T-cell (primary cell): ENCODE results near the genes ANKFY1, GLTPD2 and PLD2.

DNA sequence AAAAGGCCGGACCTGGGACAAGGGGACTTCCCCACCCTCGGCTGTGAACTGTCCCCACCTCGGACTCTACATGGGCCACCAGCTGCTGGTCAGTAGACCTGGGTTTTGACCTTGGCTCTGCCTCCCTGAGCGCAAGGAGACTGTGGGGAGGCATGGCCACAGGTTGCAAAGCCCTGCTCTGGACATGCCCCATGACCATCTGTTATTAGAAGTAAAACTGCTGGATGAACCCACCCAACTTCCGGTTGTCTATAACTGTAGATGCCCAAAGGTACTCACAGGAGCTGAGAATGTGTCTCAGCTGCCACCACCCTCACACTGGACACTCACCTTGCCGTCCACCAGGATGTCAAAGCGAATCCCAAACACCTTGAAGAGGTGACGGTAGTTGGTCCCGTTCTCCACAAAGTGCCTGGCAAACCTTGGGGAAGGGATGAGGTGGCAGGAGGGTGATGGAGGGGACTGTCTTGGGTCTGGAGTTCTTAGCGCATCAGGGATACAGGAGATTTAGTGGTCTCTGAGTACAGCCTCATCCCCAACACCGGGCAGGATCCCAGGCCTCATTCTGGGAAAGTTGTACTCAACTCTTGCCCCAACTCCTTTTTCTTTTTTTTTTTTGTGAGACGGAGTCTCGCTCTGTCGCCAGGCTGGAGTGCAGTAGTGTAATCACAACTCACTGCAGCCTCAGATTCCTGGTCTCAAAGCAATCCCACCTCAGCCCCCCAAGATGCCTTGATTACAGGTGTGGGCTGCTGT, 5.9 kb upstream of the CAMKK1 start:
- PRO-cap, 7 experiments = no peak in any of the 7 experiments

DNA sequence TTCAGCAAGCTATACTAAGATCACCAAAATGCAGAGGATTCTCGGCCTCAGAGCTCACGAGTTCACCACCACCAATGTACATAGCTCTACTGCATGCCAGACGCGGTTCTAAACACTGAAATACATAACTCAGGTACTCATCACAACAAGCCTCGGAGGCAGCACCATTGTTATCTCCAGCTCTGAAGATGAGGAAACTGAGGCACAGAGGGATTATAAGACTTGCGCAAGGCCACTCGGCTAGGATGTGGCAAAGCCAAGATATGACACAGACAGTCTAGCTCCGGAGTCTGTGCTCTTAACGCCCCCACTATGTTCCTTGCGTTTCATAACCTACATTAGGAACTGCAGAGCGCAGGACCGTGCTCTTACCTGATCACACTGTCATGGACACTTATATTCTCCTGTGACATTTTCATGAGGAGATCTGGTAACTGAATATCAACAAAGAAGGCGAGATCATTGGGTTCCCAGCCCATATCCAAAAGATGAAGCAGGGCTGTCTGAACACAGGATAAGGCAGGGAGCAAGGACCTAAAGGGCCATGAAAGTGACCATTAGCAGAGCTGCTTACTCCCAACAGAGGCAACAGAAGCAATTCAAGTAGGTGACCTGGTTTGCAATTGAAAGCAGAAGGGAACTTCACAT, 85.1 kb downstream of the ZZEF1 start:
- PRO-cap, 7 experiments = no peak in any of the 7 experiments

DNA sequence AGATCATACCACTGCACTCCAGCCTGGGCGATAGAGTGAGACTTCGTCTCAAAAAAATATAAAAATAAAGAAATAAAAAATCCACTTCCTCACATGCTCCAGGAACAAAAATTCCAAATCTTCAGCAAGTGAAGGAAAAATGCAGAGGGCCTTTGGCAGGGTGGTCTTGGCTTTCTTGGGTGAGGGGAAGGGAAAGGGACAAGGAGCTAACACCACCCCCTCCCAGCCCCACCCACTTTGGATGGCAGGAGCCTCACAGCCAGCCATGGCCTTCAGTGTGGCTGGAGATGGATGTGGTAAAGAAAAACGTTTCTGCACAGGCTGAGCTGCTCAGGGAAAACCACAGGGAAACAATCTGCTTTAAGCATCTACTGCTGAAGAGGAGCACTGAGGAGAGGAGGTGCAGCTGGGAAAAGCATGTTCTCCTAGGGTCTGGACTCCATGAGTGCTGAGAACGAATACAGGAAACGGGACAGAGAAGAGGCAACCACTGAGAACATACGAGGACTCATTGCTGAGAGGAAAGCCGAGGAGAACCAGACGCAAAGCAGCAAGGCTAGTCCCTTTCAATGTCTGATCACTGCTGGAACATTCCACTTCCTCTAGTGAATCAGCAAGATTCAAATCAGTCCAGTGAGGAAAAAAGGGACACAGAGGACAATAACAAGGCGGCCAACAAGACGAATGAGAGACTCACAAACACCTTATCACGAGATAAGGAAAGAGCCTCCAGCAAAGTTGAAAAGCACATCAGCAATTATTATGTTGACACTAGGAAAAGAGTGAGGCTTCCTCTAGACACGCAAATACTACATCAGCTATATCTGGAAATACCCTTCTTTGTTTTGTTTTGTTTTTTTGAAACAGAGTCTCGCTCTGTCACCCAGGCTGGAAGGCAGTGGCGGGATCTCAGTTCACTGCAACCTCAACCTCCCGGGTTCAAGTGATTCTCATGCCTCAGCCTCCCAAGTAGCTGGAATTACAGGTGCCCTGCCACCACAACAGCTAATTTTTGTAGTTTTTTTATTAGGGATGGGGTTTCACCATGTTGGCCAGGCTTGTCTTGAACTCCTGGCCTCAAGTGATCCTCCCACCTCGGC, 41.7 kb downstream of the ZZEF1 start:
- PRO-cap, 7 experiments = peak in 1 of 7 experiments; most common plus-strand start position 511 of the sequence (in 1)

DNA sequence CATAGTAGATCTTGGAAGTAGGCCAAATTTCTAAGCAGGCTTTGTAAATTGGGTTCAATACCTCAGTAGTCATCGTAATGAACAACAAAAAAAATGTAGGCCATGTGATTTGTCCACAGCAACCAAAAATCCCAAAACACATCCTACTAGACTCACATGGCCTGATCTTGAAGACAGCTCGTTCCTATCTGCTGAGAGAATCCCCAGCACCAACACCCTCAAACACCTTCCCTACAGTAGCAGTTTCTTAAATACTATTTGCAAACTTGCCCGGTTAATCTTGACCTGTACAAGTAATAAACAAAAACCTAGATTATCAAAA, 43.6 kb downstream of the ANKFY1 start:
- PRO-cap, 7 experiments = no peak in any of the 7 experiments

GRCh38 chr17:4234328-4234976, 29.3 kb downstream of the ANKFY1 start:
- PRO-cap, 7 experiments = no peak in any of the 7 experiments

GRCh38 chr17:4263151-4264407, at the start of gene ANKFY1:
Gene ANKFY1, minus strand, starts transcription at chr17:4263979.
- PRO-cap, 7 experiments = peak in 7 of 7 experiments; most common plus-strand start chr17:4264067 (in 5); most common minus-strand start chr17:4263956 (in 7)

DNA sequence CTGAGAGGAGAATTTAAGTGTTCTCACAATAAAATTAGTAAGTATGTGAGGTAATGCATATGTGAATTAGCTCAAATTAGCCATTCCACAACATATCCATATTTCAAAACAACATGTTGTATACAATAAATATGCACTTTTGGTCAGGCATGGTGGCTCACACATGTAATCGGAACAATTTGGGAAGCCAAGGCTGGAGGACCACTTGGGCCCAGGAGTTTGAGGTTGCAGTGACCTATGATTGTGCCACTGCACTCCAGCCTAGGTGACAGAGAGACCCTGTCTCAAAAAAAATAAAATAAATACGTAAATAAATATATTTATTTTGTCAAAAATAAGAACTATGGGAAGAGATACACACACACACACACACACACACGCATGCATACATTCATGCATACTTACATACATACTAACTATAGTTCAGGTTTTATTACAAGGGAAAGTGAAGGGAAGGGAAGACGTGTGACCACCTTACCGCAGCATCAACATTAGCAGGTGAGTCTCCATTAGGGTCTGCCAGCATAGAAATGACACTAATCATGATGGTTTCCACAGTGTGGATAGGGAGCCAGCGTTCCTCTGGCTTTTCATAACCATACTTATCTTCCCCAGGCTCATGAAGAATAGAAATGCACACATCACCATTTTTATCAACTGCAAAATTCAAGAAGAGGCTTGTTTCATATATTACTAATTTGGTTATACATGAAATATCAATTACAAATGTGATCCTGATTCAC, 25.1 kb upstream of the ANKFY1 start:
- PRO-cap, 7 experiments = no peak in any of the 7 experiments

DNA sequence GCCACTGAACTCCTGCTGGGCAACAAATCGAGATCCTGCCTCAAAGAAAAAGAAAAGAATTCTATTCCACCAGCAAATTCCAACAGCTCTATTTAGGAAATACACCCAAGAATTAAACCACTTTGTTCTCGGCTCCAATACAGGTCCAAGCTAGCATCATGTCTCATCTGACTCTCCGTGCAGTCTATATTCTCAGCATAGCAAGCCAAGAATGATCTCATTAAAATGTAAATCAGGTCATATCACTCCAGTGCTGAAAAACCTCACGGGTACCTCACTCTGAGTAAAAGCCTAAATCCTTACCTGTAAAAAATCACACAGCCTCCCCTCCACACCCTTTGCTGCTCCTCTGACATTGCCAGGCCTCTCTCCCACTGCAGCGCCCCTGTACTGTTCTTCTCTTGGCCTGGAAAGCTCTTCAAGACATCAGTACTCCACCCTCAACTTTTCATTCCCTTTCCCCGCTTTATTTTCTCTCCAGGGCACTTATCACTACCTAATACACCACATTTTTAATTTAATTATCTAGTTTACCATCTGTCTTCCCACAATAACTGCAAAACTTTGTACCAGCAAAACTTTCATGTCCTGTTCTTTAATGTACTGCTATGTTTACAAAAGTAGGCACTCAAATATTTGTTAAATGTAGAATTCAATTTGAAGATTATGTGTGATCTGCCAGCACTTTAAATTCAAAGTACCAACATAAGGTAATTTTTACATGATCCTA, 23.8 kb downstream of the UBE2G1 start:
- PRO-cap, 7 experiments = no peak in any of the 7 experiments

DNA sequence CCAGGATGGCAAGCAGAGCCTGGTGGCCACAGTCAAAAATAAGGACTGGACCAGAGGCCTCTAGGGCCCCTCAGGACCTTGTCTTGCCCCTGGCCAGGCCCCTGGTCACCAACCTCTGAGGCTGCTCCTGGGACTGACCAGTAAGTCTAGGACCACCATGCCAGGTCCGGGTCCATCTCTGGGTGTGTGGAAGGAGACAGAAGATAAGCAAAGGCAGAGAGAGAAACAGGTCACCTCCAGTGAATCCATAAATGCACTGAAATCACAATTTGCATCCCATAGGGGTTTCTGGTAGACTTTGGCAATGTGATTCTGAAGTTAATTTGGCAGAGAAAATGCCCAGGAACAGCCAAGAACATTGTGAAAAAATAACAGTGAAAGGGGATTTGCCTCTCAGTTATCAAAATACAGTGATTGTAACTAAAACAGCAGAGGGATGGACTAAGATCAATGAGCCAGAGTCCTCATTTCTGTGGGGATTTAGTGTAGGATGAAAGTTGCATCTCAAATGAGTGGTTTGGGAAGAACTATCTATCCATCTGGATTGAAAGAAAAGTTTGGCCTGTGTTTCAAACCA, 28.2 kb downstream of the MYBBP1A start:
- PRO-cap, 7 experiments = no peak in any of the 7 experiments

GRCh38 chr17:4562047-4562648, 1.8 kb upstream of the GGT6 start:
- PRO-cap, 7 experiments = no peak in any of the 7 experiments

DNA sequence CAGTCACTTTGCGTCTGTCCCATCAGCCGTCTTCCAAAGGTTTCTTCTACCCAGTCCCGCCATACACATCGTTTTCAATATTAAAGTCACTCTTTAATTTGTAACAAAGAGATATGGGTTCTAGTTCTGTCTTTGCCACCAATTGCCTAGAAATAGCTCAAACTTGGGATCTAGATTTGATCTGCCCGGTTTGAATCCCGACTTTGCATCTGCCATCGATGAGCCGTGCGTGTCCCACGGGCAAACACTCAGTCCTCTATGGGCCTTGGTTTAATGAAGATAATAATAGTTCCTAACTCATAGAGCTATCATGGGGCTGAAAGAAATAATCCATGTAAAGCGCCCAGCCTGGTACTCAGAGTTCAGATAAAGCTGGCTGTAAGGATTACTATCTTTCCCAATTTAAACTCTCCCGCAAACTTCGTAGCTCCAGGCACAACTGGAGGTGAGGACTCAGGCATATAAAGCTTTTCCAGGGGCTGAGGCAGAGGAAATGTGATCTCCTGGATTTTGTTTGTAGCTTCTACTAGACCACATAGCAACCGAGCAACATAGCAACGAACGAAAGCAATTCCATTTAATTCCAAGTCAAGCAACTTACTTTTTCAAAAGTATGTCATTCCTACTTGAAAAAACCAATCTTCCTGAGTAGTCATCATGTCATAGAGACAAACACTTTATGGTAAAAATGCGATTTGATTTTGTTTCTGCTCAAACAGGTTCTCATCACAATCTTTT, 16.3 kb downstream of the ALOX15 start:
- PRO-cap, 7 experiments = no peak in any of the 7 experiments

- PRO-cap, 7 experiments = no peak in any of the 7 experiments
Measured at GRCh38 chr17:4671773-4672126, 30.3 kb upstream of the ALOX15 start.

- PRO-cap, 7 experiments = no peak in any of the 7 experiments
Measured at GRCh38 chr17:4719494-4720437, 9.3 kb downstream of the ARRB2 start.

GRCh38 chr17:4733015-4733730, 1.9 kb downstream of the MED11 start:
- PRO-cap, 7 experiments = no peak in any of the 7 experiments

DNA sequence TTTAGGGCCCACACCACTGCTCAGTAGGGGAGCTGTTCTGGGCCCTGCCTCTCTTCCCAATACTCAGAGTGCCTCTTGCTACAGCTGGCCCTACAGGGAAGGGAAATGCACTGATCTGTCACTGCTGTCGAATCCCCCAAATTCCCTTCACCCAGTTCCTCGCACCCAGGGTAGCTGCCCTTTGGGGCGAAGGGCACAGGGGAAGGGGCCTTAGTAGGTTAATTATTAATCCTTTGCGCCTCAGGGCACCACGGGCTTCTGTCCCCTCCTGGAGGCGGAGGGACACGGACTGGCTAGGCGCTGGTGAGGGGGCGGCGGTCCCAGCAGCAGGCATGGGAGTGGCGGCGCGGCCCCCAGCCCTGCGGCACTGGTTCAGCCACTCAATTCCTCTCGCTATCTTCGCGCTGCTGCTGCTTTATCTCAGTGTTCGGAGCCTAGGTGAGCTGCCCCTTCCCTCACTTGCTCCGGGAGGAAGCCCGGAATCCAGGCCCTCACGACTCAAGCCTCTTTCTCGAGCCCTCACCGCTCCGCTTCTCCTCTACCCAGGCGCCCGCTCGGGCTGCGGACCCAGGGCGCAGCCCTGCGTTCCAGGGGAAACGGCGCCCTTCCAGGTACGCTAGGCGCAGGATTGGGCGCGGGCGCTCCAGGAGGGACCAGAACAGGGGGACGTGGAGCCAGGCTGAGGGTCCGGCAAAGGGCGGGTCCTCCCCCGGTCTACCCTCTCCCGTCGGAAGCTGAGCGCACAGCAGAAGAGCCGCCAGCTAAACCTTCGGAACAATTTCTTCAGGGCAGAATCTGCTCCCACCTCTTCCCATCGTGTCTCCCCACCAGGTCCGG, at the start of gene GLTPD2:
GLTPD2 (plus strand) TSS at position 285 of the 837 bp plus-strand sequence.
- PRO-cap, 7 experiments = no peak in any of the 7 experiments

GRCh38 chr17:4796323-4796555, 275 bp downstream of the PSMB6 start:
- PRO-cap, 7 experiments = no peak in any of the 7 experiments

DNA sequence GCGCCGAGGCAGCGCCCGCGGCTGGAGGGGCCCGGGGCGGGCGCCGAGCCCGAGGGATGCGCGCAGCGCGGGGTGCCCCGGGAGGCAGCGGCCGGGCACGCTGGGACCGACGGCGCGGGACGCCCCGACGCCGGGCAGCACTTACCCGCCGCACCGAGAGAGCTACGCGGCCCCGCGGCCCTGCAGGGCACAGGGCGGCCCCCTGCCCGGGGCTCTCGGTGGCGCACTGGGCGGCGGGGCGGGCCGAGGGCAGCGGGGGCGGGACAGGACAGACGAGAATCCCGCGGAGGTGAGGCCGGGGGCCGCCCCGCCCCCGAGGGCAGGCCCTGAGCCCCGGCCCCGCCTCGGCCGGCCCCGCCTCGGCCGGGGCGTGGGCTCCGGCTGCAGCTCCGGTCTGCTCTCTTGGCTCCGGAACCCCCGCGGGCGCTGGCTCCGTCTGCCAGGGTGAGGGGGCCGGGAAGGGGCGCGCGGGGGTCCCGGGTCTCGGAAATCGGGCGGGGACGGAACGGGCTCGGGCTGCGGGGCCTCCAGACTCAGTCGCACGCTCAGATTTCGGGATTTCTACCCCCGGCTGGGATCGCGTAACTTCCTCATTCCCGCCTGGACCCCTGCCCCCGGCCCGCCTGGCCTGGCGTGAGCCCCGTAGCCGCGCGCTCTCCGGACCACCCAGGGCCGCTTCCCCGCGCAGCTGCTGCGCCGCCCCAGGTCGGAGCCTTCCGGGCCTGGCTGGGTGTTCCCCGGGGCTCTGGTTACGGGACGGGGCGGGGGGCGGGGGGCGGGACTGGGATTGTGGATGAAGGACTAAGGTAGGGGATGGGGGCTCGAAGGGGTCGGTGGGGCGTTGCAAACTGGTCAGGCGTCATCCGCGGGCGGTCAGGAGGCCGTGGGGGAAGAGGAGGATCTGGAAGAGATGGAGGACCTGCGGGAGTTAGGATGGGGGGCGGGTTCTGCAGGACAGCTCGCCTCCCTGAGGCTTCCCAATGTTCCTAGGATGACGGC, at the start of gene PLD2:
PLD2 (plus strand) TSS at position 371 of the 999 bp plus-strand sequence.
- PRO-cap, 7 experiments = peak in 6 of 7 experiments; most common plus-strand start position 386 of the sequence (in 6); most common minus-strand start position 228 of the sequence (in 6)

- PRO-cap, 7 experiments = no peak in any of the 7 experiments
Measured at GRCh38 chr17:4852019-4852758, 19.0 kb downstream of the MINK1 start.

- PRO-cap, 7 experiments = peak in 5 of 7 experiments; most common plus-strand start chr17:4901903 (in 1); most common minus-strand start chr17:4901779 (in 3)
Measured at GRCh38 chr17:4901432-4902178, 1.3 kb downstream of the CHRNE start.

- PRO-cap, 7 experiments = peak in 7 of 7 experiments; most common plus-strand start chr17:4948710 (in 7); most common minus-strand start chr17:4949081 (in 5)
Measured at GRCh38 chr17:4948625-4949322, 444 bp upstream of the PFN1 start.